AG09309 (cell line): ENCODE results near the genes ZC3H15 and GULP1.

DNA sequence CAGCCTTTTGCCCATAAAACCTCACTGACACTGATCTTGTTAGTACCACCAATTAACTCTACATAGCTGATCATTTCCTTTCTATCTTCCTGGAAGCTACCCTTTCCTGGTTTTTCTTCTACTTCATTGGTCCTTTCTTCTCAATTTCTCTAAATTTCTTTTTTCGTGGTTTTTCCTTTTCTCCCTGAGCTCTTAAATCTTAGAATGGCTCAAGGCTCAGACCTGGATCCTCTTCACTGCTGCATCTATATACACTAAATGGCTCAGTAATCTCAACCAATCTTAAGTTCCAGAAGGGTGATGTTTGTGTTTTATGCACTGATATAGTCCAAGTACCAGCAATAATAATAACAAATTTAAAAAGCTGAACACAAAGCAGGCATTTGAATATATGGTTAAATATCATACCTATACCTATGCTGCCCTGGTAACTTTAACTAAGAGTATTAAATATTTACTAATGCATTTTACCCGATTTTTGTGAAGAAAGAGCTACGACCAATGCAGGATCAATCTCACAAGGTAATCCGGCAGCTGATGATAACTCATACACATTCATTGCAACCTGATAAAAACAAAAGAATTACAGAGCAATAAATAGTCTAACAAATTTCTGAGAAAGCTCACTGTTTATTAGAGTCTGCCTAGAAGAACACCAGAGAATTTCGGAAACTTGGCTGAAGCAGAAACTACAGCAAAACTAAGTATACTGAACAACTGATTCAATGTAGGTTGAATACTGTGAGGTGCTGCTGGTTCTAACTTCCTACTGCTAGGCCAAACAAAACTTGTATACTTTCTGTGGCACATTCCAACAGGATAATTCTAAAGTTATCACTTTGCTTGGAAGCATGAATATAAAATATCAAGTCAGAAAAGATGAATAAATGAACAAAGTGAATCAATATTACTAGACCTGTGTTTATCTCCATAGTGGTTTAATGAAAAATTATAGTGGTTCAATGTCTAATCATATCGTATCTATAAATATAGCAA, 64.1 kb upstream of the FRZB start:
- RRBS, result no CpG with 5 or more reads among the region's 6 CpGs

DNA sequence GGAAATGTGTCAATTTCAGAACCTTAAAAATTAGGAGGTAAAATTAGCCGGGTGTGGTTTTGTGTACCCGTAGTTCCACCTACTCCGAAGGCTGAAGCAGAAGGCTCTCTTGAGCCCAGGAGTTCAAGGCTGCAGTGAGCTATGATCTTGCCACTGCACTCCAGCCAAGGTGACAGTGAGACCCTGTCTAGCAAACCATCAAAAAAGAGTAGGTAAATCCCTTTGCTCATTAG, 61.5 kb downstream of the ZNF804A start:
- RRBS, result no CpG with 5 or more reads among the region's 3 CpGs

- RRBS, result no CpG with 5 or more reads among the region's 3 CpGs
These were observed 374.4 kb downstream of the ZNF804A start for GRCh38 chr2:184972767-184973096.

GRCh38 chr2:186006756-186007676, 268.4 kb downstream of the FSIP2 start:
- RRBS, result no CpG with 5 or more reads among the region's 1 CpG

DNA sequence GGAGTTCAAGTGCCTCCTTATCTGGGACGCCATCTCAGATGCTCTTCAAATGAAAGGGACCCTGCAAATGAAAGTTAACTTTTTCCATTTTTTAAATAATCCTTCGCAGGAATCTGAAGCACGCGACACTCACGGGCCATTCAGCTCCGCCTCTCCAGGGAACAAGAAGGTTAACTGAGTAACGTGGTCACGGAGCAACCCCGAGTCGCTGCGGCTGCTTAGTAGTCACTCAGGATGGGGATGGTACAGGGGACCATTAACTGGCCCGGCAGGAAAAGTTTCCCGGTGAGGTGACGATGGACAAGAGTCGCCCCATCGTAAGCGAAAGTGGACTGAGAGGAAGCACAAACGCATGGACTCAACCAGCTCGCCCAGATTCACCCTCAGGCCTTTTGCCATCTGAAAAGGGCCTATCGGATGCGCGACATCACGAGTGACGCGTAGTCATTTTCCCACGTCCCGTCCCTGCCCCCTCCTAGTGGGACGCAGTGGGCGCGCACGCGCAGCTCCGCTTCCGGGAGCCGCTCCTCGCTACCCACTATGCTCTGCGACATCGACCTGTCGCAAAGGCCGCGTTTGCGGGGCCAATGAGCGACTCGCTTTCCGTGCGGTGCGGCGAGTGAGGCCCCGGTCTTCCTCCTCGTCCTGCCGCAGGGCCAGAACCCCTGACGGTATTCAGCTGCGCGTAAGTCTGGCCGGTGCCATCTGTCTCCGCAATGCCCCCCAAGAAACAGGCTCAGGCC, at the start of gene ZC3H15:
Gene ZC3H15, plus strand, starts transcription at position 594 of the 743 bp plus-strand sequence.
- RRBS, result 2% methylated on average over 13 of the region's 56 CpGs

DNA sequence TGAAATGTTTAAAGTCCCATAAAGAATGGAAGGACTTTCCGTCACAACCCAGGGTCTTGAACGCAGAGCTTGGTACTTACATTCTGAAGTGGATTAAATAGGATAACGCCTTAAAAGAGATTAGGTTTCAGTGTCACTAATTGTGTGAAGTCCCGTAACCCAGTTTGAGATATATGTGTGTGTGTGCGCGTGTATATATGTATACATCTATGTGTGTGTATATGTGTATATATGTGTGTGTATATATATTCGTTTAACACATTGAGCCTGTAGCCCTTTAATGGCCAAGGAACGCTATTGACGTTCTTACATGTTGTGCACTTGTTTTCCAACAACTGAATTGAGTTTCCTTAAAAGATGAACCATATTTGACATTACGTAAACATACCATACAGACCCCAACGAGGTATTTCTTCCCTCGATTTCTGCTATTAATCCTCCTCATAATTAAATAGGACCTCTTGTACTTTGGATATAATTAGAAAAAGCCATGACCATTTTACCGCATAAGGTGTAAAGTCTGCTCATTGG, 960 bp downstream of the ZC3H15 start:
- RRBS, result no CpG with 5 or more reads among the region's 13 CpGs

DNA sequence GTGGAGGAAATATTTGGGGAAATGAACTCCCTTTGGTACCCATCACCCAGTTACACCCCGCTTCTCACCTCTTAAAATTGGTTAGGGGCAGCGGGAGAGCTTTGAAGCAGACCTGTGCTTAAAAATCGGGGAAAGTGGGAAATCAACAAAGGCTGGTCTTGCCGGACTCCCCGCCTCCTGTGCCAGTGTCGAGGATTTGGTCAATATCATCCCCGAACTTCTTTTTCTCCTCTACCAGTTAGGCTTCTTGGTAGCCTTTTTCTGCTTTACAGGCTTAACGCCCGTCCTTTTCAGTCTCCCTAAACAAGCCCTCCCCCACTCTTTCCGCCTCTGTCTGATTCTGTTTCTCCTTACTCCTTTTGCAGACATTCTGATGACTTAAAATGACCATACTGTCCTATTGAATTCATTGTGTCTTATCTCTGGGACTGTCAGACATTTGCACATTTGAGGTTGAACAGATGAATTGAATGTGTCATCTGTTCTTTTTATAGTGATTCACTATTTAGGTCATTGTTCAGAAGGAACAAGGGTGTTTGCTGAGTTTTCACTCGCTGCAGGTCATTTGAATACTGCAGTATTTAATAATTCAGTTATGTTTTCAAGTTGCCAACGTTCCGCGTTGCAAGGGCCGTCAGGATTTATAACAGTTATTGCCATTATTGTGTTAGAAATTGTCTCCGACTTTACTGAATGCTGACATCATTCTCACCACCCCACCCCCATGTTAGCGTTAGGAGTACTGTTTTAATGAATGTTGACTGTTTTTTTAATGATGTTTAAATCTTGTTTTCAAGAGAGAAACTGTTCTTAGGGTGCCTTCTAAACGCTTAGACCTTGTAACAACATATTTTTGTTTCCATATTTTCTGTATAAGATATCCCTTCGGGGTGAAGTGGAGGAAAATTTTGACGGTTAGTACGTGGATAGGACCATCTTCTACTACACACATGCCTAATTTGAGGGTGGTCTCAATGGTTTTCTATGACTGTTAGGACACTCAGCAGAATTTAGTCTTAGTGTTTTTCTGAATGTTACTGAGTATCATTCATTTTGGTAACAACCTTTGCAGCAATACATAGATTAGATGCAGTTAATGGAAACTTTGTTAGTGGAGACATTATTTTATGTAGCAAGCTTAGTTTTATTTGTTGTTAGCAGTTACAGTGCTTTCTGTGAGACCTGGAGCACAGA, 1.2 kb downstream of the ITGAV start:
- RRBS, result no CpG with 5 or more reads among the region's 21 CpGs

- RRBS, result no CpG with 5 or more reads among the region's 6 CpGs
These were observed 35.6 kb downstream of the TFPI start for GRCh38 chr2:187518518-187519190.

DNA sequence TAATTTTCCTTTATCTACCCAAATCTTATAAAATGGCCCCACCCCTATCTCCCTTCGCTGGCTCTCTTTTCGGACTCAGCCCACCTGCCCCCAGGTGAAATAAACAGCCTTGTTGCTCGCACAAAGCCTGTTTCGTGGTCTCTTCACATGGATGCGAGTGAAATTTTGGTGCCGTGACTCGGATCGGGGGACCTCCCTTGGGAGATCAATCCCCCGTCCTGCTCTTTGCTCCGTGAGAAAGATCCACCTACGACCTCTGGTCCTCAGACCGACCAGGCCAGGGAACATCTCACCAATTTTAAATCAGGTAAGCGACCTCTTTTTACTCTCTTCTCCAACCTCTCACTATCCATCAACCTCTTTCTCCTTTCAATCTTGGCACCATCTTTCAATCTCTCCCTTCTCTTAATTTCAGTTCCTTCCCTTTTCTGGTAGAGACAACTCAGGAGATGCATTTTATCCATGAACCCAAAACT, 257.9 kb upstream of the GULP1 start:
- RRBS, result no CpG with 5 or more reads among the region's 13 CpGs

DNA sequence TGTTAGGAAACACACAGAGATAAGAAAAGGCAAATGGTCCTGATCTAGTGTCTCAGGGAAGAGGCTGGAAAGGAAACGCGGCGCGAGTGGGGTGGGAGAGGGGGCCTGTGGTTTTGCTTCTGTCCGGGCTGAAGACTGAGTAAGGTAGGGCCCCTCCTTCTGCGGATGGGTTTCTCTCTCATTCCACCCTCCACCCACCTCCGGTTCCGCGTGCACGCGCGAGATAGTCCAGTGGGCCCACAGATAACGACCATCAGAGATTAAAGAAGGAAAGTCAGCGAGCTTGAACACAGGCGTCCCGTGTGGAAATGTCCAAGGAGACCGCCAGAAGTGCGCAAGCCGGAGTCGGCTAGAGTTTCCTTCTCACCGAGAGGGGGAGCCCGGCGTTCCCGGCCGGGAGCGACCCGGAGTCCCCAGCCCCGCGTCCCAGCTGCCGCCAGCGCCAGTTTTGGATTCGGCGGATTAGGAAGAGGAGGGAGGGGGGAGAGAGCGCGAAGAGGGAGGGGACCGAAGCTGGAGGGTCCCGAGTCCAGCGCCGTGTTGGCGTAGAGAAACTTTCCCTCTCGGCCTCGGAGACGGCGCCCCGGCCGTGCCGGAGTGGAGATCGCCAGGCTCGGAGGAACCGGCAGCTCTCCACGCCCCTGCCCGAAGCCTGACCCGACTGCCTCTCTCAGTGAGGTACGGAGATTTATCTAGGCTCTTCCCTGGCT, at the start of gene GULP1:
Gene GULP1, plus strand, starts transcription at position 386 of the 710 bp plus-strand sequence.
- RRBS, result 3% methylated on average over 3 of the region's 54 CpGs

- RRBS, result no CpG with 5 or more reads among the region's 12 CpGs
These were observed 2.0 kb downstream of the GULP1 start for GRCh38 chr2:188293333-188294368.

GRCh38 chr2:188303044-188304035, 11.7 kb downstream of the GULP1 start:
- RRBS, result no CpG with 5 or more reads among the region's 3 CpGs

DNA sequence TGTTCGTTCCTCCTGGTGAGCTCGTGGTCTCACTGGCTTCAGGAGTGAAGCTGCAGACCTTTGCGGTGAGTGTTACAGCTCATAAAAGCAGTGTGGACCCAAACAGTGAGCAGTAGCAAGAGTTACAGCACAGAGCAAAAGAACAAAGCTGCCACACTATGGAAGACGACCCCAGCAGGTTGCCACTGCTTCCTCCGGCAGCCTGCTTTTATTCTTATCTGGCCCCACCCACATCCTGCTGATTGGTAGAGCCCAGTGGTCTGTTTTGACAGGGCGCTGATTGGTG, 314.1 kb downstream of the GULP1 start:
- RRBS, result no CpG with 5 or more reads among the region's 6 CpGs

GRCh38 chr2:188891422-188891621, 82.9 kb upstream of the COL3A1 start:
- RRBS, result no CpG with 5 or more reads among the region's 1 CpG

- RRBS, result no CpG with 5 or more reads among the region's 1 CpG
These were observed 47.3 kb downstream of the SLC40A1 start for GRCh38 chr2:189533123-189533791.

DNA sequence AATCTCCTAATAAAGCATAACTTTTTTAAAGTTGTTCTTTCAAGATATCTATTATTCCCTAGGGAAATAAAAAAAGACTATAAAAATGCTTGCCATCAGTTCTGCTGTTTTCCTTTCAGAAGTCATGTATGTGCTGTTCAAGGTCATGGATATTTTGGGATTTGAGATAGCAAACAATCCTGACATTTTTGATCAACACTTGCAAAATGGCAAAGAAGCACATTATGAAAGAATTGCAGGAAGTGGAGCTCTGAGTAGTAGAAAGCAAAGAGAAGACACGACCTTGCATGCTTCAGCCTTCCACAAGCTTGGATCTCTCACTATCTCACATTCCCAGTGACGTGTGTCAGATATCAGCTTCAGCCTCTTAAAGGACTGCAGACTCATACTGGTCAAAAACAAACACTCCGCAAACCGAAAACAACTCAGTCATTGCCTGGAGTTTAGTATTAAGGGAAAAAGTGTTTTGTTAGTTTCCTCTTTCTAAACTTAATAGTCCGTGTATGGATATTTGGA, 32.4 kb upstream of the SLC40A1 start:
- RRBS, result no CpG with 5 or more reads among the region's 5 CpGs

DNA sequence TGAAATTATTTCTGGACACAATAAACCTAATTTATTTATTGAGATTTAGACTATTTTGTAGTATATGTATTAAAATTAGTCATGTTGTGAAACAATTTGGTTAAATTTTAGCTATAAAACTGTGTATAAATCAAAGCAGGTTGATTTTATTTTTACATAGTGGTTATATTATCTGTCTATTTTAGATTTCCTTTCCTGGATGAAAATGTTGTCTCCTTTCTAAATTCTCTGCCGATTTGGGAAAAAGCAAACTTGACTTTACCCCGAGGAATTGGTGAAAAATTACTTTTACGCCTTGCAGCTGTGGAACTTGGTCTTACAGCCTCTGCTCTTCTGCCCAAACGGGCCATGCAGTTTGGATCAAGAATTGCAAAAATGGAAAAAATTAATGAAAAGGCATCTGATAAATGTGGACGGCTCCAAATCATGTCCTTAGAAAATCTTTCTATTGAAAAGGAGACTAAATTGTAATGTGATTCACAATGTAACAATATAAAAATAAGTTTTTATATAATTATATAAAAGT, 4.2 kb upstream of the ANKAR start:
- RRBS, result no CpG with 5 or more reads among the region's 5 CpGs

DNA sequence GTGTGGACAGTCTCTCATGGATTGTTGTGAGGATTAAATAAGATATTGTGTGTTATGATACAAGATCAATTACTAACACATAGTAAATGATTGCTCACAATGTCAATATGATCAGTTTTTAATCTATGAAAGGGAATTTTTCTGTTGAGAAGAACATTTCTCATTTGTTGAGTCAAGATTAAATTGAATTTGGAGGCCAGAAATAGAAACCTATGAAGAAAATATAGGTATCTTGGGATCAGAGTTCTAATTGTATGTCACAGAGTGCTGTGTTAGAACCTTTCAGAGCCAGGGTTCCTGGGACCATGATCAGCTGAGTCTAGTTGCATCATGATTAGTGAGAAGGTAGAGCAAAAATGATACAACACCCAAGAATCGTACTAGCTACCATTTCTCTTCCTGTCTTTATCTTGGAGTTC, 72.8 kb downstream of the PMS1 start:
- RRBS, result no CpG with 5 or more reads among the region's 1 CpG

GRCh38 chr2:190159407-190159915, 21.2 kb upstream of the C2orf88 start:
- RRBS, result no CpG with 5 or more reads among the region's 3 CpGs